Stomach (tissue), 7 donors: ENCODE measurements around a stretch of chr13.

GRCh38 chr13:27977785-27978933, 9.0 kb upstream of the CDX2 start:
- PRO-cap, result no peak
- RAMPAGE, long total RNA, 5 experiments, result no peak in any of the 5 experiments
- RRBS, result 6% methylated on average over 28 of the region's 123 CpGs

- PRO-cap, result no peak
- RAMPAGE, long total RNA, 5 experiments, result no peak in any of the 5 experiments
- RRBS, result 10% methylated on average over 8 of the region's 22 CpGs
Measured at GRCh38 chr13:28099827-28100154, 585 bp downstream of the FLT3 start.

DNA sequence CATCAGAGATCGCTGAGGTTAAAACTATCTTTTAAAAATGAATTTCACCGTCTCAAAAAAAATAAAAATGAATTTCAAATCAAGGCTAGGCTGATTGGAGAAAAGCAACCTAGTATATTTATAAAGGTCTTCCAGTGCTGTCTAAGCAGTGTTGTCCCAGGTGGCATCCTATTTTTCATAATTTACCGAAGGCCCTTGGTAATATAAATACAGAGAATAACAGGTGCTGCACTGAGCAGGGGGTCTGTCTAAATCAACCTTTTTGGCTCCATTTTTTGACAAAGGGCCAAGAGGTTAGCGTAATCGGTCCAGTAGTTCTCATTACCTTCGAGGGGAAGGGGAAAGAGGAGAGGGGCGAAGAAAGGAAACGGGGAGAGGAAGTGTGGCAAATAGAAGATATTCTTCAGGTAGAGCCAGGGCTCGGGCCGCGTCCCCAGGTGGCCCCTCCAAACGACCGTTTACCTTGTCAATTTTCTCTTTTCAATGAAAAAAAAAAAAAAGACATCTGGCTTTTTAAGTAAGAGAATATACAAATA, 790 bp upstream of the PAN3 start:
- PRO-cap, result no peak
- RAMPAGE, long total RNA, 5 experiments, result no peak in any of the 5 experiments
- RRBS, result no CpG with 5 or more reads among the region's 13 CpGs

DNA sequence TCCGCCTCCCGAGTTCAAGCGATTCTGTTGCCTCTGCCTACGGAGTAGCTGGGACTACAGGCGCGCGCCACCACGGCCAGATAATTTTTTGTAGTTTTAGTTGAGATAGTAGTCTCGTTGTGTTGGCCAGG, 1.6 kb downstream of the PAN3 start:
- PRO-cap, result no peak
- RAMPAGE, long total RNA, 5 experiments, result no peak in any of the 5 experiments
- RRBS, result no CpG with 5 or more reads among the region's 9 CpGs

- PRO-cap, result no peak
- RAMPAGE, long total RNA, 5 experiments, result no peak in any of the 5 experiments
- RRBS, result no CpG with 5 or more reads among the region's 5 CpGs
Measured at GRCh38 chr13:28140162-28140554, 1.8 kb downstream of the PAN3 start.

GRCh38 chr13:28215158-28216168, 77.1 kb downstream of the PAN3 start:
- PRO-cap, result no peak
- RAMPAGE, long total RNA, 5 experiments, result start-site peak on the plus strand in 2 of 5 experiments, at chr13:28215406-28216055 at its widest, 6 to 8 reads per replicate
- RRBS, result no CpG with 5 or more reads among the region's 9 CpGs

DNA sequence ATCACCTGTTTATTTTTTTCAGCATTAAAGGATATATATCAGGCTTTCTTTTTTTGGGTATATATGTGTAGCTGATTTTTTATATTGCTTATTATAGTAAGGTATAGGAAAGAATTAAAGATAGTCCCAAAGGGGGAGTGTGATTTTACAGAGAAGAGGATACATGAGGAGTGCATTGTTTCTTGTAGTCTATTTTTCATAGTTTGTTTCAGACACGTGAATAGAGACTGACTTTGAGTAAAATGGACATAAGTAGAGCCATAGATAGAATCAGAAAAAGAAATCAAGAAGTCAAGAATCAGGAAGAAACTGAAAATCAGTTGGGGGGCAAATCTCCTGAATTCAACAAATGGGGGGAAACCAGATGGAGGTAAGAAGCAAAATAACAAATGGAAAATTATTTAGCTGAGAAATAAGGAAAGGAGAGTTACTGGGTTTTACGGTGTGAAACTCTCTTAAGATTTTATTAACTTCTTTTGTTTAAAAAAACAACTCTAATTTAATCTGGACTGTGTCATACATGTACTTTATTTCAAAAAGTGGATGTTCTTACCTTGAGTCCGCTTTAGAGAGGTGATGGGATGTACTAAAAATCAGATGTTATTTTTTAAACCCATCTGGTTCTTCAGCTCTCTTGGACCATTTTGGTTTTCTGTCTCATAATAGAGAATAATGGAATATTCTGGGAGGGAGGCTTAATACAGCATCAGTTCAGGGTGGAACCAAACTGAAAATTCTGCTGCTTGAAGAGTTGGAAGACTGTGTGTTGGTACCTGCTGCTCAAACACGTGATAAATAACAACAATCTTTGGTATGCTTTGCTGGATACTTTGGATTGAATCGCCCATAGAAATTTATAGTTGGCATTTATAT, 136.6 kb downstream of the PAN3 start:
- PRO-cap, result no peak
- RAMPAGE, long total RNA, 5 experiments, result start-site peak on the plus strand in 3 of 5 experiments, centred at positions 176 to 206 of the sequence, 7 to 22 reads per replicate
- RRBS, result no CpG with 5 or more reads among the region's 5 CpGs

DNA sequence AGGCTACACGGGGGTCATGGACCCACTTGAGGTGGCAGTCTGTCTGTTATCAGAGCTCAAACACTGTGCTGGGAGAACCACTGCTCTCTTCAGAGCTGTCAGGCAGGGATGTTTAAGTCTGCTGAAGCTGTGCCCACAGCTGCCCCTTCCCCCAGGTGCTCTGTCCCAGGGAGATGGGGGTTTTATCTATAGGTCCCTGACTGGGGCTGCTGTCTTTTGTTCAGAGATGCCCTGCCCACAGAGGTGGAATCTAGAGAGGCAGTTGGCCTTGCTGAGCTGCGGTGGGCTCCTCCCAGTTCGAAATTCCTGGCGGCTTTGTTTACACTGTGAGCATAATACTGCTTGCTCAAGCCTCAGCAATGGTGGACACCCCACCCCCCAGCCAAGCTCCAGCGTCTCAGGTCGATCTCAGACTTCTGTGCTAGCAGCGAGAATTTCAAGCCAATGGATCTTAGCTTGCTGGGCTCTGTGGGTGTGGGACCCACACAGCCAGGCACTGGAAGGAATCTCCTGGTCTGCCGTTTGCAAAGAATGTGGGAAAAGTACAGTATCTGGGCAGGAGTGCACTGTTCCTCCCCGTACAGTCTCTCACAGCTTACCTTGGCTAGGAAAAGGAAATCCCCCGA, 25.1 kb downstream of the SLC46A3 start:
- PRO-cap, result no peak
- RAMPAGE, long total RNA, 5 experiments, result no peak in any of the 5 experiments
- RRBS, result no CpG with 5 or more reads among the region's 10 CpGs

DNA sequence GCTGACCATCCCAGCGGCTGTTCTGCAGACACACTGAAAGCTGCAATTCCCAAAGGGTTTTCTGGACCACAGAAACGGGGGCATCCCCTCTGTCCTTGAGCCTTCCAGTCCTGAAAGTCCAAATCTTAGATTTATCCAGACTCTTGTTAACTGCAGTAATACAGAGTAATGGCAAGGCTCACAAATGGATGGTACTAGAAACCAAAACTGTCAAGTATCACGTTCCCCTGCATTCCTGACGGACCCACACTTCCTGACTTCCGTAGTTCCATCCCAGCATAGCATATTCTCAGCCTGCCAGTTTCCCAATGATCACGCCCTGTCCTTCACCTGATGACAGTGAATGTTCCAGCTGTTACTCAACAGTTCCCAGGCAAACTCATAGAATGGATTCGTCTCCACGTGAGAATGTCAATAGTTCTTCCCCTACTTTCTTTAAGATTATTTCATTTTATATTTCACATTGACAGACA, 33.6 kb downstream of the SLC7A1 start:
- PRO-cap, result no peak
- RAMPAGE, long total RNA, 5 experiments, result no peak in any of the 5 experiments
- RRBS, result no CpG with 5 or more reads among the region's 8 CpGs

GRCh38 chr13:29825315-29826051, 24.9 kb downstream of the UBL3 start:
- PRO-cap, result no peak
- RAMPAGE, long total RNA, 5 experiments, result start-site peak on the minus strand in 1 of 5 experiments, at chr13:29825518-29825559 at its widest, 29 reads per replicate
- RRBS, result no CpG with 5 or more reads among the region's 5 CpGs

DNA sequence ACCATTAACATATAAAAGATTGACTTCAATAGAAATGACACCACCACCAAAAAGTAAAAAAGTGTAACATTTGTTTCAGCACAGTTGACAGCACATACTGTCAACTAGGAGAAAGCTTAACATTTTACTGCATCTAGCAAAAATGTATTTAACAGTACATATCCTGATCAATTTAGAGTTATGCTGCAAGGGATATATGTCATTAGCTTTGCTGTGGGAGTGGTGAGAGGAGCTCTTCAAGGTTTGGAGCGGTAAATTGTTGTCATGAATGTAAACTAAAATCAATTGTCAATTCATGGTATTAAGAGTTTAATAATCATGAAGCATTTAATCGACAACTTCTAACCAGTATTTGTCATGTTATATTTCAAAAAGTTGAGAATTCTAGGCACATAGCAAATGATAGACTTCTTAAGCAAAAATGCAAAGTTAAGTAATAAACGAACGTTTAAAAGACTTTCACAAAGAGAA, 3.6 kb downstream of the UBL3 start:
- PRO-cap, result unidirectional peak, plus-strand start at position 214 of the sequence
- RAMPAGE, long total RNA, 5 experiments, result no peak in any of the 5 experiments
- RRBS, result no CpG with 5 or more reads among the region's 4 CpGs

GRCh38 chr13:29908414-29908735, 58.0 kb upstream of the UBL3 start:
- PRO-cap, result no peak
- RAMPAGE, long total RNA, 5 experiments, result no peak in any of the 5 experiments
- RRBS, result no CpG with 5 or more reads among the region's 5 CpGs

DNA sequence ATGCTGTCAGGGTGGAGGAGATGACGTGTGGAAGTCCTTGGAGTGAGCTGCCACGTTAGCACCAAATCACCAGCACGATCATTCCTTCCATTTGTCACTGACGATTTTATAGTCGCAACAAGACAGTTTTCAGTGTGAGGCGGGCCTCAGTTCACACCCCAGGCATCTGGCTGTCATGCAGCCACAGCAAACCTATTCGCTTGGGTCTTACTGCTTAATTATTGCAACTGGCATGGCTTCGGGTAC, 158.8 kb downstream of the KATNAL1 start:
- PRO-cap, result no peak
- RAMPAGE, long total RNA, 5 experiments, result no peak in any of the 5 experiments
- RRBS, result no CpG with 5 or more reads among the region's 8 CpGs

GRCh38 chr13:30157012-30157597, 150.2 kb downstream of the KATNAL1 start:
- PRO-cap, result no peak
- RAMPAGE, long total RNA, 5 experiments, result no peak in any of the 5 experiments
- RRBS, result no CpG with 5 or more reads among the region's 15 CpGs

DNA sequence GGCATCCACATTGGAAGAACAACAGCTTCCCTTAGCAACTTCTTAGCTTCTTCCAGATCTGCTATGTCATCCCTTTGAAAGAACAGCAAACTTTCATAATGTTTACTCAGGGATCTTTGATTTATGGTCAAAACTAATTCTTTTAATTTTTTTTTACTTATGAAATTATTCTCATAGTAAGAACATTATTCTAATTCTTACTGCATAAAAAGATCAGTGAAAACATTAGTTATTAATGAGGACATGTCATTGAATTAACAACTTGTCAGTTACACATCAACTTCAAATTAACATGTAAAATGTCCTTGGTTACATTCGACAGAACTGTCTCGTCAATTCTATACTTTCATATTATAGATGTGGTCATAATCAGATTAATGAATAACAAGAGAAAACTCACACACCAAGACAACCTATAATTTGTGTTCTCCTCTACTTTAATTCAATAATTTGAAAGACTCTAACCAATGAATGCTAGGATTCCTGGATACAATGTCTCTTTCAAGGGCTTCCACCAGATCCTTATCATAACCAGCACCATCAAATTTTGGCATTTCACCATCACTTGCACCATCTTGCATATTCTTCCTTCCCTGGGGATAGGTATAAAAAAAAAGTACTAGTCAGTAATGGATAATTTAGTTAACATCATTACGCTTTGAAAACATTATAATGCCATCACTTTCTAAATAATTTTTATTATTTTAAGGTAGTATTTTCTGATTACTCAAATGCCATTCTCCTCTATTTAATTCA, 66.7 kb downstream of the KATNAL1 start:
- PRO-cap, result no peak
- RAMPAGE, long total RNA, 5 experiments, result start-site peak on the minus strand in 2 of 5 experiments, centred at positions 522 to 560 of the sequence, 7 to 12 reads per replicate
- RRBS, result no CpG with 5 or more reads among the region's 3 CpGs

DNA sequence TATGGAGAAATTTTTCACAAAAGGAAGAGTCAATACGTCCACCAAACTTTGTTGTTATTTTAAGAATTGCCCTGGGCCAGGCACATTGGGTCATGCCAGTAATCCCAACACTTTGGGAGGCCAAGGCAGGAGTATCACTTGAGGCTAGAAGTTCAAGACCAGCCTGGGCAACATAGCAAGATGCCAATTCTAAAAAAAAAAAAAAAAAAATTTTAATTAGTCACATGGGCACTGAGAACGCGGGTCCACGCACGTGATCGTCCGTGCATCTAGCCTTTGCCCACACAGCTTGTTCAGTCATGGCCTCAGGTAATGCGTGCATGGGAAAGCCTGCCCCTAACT, 11.5 kb downstream of the KATNAL1 start:
- PRO-cap, result no peak
- RAMPAGE, long total RNA, 5 experiments, result no peak in any of the 5 experiments
- RRBS, result no CpG with 5 or more reads among the region's 8 CpGs

GRCh38 chr13:30362585-30363216, 55.4 kb upstream of the KATNAL1 start:
- PRO-cap, result no peak
- RAMPAGE, long total RNA, 5 experiments, result no peak in any of the 5 experiments
- RRBS, result no CpG with 5 or more reads among the region's 9 CpGs

GRCh38 chr13:30486071-30486837, 20.5 kb upstream of the HMGB1 start:
- PRO-cap, result no peak
- RAMPAGE, long total RNA, 5 experiments, result no peak in any of the 5 experiments
- RRBS, result no CpG with 5 or more reads among the region's 8 CpGs

- PRO-cap, result no peak
- RAMPAGE, long total RNA, 5 experiments, result start-site peak on the plus strand in 4 of 5 experiments, at chr13:30618670-30619162 at its widest, 14 to 72 reads per replicate
- RRBS, result no CpG with 5 or more reads among the region's 3 CpGs
Measured at GRCh38 chr13:30618680-30619178, 1.0 kb downstream of the USPL1 start.

DNA sequence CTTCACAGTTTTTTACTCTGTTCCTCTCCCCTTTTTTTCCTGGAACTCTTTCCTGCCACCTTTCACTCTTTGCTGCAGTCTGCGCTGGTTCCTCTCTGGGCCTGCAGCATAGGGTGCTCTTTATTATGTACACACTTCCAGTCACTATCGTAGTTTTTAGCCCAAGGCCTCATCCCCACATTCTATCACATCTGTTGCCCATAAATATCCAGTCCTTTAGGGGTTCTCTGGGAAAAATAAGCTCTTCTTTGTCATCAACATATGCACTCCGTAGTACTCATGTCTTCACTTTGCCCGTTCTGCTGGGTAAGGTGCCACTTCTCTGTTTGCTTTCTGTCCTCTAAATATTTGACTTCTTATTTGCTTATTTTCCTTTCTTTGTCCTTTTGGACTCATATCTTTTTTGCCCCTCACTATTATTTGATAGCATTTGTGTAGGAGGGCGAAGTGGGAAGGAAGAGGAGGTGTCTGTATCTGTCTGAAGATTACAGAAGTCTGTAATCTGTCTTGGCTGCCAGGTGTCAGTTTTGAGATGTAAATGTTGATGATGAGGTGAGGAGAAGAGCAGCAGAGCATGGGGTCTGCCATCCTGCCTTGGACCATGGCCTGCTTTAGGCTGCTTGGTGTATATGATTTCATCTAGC, 30.7 kb downstream of the USPL1 start:
- PRO-cap, result no peak
- RAMPAGE, long total RNA, 5 experiments, result no peak in any of the 5 experiments
- RRBS, result no CpG with 5 or more reads among the region's 5 CpGs